ENCODE measurements around a stretch of chr1.

- PRO-cap = no peak
Measured at GRCh38 chr1:59444993-59445608, 148.2 kb downstream of the FGGY start.

DNA sequence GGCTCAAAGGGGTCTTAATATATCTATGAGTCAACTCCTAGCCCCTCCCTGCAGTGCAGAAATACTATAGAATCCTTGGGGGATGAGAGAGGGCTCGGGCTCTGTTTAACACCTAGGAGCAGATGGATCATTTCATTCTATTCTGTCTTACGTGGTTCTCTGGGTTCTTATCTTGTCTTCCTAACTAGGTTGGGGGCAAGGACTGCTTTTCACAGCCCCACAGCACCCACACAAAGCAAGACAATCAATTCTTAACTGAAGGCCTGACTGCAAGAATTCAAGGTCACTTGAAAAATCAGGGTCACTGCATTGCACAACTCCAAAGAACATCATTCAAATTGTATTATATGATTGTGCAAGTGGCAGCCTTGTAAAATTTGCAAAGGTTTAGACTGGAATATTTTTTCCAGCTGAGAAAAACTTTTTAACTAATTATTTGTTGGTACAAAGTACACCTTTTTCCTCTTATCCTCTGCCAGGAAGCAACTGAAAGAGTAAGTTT is 214.5 kb downstream of the FGGY start:
- PRO-cap = no peak

GRCh38 chr1:59512190-59512708 is 215.4 kb downstream of the FGGY start:
- PRO-cap = no peak

GRCh38 chr1:59549698-59550545 is 253.0 kb downstream of the FGGY start:
- PRO-cap = no peak

DNA sequence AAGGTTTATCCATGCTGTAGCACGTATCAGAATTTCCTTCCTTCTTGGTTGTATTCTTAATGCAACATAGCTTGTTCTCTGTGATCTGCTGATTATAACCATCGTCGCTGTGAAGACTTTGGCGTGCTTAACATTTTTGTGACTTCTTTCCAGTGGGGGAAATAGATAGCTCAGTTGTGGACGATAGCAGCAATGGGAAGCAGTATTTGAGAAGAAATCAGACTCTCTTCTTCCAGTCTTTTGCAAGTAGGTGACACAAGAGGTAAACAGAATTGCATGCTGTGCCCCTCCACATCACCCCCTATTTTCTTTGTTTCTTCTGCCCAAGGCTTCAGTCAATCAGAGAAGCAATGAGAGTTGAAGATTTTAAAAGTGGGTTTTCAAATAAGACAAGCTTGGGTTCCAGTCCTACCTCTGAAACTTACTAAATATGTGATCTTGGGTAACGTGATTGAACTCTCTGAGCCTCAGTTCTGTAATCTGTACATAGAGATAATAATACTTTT is 117.2 kb upstream of the HOOK1 start:
- PRO-cap = no peak

- PRO-cap = no peak
Measured at GRCh38 chr1:59703550-59703927, 111.2 kb upstream of the HOOK1 start.

DNA sequence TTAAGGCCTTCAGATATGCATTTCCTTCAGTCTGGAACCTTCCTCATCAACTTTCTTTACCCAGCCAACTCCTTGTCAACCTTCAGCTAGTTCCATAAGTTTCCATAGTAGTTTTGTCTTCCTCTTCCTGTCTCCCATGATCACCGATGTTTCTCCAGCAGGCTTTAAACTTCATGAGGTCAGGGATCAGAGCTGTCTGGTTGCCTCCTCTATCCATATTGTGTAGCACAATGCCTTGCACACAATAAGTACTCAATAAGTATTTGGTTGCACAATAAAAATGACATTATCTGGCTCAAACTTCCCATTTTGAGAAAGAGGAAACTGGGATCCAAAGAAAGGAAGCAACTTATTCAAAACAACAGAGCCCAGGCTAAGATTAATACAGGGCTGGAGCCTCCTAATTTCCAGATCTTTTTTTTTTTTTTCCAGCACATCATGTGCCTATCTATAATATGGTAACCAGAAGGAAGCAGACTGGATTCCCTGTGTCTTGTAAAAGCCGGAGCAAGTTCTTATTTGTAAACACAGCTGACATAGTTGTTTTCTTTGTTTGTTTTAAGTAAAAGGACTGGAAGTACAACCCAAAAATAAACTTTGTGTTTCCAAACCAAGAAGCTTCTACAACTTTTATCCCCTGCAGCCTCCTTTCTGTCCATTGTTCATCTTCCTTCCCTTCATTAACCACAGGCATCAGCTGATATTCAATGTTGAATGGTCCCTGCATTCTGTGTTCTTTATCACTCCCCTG is 71.4 kb upstream of the HOOK1 start:
- PRO-cap = no peak

DNA sequence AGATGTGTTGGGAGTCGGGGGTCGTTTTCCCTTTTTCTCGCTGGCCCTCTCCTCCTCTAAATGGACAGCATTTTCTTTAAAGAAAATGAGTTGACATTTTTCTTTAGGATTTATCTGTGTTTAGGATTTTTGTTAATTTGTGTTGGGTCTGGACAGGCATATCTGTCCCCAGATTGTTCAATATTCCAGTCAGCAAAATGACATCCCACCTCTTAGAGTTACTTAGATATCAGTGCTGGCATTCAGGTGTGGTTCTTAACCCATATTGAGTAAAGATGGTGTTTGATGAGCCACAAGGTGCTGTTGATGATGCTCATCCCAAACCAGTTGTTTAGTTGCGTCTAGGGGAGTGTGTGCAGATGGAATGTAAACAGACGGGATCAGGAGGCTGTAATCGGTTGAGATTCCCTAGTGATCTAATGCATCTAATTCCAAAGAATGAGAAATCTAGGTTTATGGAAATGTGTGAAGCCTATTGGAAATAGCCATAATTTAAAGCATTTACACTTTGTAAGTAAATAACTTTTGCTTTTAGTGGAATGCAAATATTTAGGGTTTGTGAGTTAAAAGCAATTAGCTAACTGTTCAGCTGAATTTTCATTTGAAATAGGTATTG is 1.1 kb downstream of the HOOK1 start:
- PRO-cap = no peak

DNA sequence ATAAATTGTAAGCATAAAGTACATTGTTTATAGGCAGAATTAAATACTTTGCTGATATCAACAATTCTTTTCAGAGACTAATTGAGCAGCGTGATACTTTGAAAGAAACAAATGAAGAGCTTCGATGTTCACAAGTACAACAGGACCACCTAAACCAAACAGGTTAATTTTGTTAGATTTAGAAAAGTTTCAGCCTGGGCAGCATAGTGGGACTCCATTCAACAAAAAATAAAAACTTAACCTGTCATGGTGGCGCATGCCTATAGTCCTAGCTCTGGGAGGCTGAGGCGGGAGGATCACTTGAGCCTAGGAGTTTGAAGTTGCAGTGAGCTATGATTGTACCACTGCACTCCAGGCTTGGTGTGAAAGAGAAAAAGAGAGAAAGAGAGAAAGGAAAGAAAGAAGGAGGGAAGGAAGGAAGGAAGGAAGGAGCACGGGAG is 43.6 kb downstream of the HOOK1 start:
- PRO-cap = no peak

DNA sequence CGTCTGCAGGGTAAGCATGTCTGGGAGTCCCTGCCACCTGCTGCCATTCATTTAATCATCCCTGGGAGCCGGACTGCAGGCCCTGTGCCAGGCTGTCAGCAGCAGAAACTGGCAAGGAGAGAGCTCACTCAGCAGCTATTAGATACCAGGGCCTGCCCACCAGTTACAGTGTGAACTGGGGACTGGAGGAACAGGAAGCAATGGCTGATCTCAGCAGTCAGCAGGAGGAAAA is 75.7 kb upstream of the C1orf87 start:
- PRO-cap = unidirectional peak, minus-strand start at position 110 of the sequence

GRCh38 chr1:60855570-60855833 is 226.9 kb upstream of the NFIA start:
- PRO-cap = no peak

- PRO-cap = no peak
Measured at GRCh38 chr1:60983688-60984336, 98.5 kb upstream of the NFIA start.

DNA sequence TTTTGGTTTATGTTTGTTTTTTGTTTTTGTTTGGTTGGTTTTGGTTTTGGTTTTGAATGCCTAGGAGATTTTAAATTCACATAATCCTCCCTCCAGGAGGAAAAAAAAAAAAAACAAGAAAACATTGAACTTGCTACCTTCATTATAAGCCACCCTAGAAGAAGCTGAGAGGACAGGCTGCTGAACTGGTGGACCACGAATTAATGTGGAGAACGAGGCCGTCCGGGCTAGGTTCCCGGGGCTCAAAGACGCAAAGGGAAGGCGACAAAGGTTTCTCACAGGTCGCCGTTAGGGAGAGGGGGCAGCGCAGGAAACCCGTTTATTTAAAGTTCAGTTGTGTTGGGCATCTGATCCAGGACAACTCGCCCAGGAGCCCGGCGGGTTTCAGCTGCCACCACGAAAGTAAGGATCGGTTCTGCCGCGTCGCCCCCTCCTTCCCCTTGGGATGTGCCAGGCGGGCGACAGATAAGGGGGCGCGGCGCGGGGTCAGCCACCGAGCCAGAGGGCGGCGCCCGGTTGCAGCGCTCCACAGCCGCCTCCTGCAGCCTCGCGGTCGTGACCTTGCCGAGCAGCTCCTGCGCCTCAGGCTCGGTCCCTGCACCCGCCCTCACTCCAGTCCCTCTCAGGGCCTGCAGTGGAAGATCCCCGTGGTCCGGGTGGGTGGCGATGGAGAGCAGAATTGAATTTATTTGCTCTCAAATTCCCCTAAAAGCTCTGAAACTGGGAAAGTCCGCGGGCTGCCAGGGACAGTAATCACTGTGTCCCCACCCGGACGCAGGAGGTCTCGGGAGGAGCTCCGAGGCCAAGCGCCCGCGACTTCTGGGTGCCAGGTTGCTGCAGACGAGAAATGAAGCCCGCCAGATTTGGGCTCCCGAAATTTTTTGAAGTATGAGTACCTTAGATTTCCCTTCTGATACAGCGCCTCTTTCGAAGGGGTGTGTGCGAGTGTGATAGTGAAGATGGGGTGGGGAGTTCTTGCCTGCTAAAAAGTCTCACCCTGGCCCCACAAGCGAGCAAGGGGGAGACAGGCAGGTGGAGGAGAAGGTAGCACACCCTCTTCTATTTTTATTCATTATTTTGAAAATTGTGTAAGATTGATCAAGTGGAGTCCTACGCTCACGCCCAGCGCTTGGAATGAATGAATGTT is 28.5 kb upstream of the NFIA start:
- PRO-cap = bidirectional peak, plus-strand start at position 571 of the sequence, minus-strand start at position 541 of the sequence

DNA sequence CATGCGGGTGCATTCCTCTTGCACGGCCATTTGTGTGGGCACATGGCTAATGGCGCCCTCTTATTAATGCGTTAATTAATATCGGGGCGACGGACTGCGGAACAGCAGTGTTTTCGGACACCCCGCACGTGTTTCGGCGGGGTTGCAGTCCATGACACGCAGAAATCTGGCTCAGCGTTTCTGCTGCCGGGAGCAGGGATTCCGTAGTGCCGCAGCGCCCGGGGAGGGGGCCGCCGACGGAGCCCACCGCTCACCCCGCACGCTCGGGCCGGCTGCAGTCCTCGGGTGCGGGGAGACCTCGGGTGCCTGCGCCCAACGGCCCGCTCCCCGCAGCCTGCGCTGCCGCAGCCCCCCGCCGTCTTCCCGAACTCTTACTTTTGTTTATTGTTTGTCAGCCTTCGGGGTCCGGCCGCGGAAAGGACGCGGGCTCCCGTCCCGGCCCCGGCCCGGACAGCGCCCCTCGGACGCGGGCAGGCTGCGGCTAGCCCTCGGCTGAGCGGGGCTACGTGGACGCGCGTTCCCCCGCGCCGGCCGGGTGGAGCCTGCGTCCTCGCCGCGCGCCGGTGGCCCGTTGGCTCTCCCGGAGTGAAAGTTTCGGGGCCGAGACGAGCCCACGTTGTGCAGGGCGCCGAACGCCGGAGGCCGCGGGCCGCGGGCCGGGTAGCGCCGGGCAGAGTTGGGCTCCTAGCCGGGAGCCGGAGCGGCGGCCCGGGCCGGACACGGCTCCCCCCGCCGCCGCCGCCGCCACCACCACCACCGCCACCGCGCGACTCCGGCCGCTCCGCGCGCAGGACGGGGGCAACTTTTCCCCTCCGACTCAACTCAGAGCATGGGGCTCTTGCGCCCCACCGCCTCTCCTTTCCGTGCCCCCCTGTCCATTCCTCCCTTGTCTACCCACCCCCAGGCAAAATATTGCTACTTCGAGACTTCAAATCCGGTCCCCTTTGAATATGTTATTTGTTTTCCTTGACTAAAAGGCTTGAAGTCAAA is 963 bp downstream of the NFIA start:
- PRO-cap = no peak

DNA sequence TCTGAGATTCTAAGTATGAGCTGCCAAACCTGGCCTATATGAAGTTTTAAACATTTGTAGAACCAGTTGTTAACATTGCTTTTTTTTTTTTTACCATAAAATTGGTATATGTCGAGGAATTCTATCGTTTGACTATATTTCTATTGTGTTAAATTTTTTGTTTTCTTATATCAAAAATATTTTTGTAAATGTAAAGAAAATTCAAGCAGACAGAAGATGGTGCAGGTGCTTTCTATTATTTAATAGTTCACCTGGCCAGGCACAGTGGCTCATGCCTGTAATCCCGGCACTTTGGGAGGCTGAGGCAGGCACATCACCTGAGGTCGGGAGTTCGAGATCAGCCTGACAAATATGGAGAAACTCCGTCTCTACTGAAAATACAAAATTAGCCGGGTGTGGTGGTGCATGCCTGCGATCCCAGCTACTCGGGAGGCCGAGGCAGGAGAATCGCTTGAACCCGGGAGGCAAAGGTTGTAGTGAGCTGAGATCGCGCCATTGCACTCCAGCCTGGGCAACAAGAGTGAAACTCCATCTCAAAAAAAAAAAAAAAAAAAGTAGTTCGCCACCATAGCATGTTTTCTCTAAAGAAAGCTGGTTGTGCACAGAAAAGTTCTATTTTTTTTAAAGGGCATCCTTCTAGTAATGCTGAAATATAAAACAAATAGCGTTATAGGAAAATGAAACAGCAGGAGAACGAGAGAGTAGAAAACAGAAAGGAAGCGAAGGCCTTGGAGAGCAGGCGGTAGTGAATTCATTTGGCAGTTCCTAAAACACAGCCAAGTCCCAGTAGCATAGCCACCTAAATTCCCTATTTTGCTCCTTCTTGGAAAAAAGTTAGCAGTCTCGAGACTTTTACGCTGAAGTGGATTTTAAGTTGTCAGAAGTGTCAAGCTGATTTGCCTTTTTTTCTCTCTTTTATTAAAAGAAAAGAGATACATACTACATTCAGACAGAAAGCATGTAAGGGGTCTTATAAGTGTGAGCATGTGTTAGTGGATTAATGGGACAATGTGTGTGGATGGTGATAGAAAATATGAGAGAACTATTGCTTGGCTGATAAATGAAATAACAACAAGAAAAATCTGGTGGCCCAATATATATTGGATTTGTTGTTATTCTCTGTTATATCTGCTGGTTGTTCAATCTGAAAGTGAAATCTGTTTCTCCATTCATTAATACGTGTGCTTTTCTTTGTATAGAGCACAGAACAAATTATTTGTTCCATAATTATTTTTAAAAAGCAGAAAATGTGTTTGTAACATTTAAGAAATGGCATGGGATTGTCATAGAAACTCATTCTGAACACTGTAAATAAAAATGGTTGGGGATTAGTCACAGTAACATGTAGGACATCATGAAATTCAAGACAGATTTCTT is 19.0 kb downstream of the NFIA start:
- PRO-cap = no peak

DNA sequence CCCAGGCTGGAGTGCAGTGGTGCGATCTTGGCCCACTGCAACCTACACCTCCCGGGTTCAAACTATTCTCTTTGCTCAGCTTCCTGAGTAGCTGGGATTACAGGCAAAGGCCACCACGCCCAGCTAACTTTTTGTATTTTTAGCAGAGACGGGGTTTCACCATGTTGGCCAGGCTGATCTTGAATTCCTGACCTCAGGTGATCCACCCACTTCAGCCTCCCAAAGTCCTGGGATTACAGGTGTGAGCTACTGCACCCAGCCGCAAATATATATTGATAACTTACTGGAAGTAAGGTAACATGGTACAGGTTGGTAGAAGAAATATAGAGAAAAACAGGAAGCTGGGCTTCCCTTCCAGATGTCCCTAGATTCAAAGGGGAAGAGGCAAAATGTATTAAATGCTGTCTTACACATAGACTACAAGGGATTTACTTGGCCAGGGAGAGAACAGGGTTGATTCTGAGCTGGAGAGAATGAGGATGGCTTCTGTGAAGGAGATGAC is 32.7 kb downstream of the NFIA start:
- PRO-cap = no peak

GRCh38 chr1:61198597-61199007 is 116.2 kb downstream of the NFIA start:
- PRO-cap = no peak

DNA sequence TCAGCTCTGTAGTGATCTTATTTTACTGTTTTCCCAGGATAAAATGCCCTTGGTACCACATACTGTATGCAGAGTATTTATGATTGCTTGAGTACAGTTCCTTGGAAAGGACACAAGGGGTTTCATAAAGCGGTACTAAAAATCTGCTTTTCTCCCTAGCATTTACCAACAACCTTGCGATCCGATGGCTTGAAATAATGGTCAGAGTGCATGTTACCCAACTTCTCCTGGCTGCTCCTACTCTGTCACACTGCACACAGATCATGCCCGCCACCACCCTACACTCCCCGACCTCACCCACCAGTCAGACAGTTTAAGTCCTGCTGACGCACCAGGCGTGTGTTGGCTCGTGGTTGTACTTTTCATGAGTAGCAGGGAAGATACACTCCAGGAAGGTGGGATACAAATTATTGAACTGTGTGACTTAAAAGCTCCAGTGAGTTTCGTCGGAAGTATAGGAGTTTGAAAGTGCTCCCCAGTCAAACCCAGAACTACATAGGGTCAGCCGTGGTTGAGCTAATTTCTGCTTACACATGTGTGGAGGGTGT is 131.3 kb downstream of the NFIA start:
- PRO-cap = no peak

GRCh38 chr1:61217326-61217937 is 135.1 kb downstream of the NFIA start:
- PRO-cap = no peak

DNA sequence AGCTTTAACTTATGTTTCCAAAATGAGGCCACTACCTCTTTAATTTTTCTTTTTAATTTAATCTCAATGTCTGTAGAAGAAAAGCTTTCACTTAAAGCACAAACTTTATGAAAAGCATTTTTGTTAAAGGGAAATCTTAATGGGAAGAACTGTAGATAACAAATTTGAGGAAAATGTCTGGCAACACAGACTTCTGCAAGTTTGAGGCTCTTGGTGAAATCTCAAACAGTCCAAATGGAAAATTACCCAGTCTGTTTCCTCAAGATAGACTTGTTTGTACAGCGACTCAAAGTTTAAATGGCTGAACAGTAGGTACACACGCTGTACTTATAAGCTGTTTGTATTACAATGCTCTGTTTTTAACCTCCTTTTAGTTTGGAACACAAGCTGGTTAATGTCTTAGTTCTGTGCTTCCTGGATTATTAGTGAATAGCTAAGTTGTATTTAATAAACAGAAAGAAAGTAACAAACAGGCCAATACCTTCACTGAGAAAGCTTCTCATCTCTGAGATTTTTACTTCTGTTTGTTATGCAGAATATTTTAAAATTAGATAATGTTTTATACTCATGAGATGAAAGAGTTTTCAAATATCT is 217.1 kb downstream of the NFIA start:
- PRO-cap = no peak

Measured in colonic mucosa (tissue), 1 donor.